Measurements from ENCODE around the genes EDN2, FOXJ3, PPCS and YBX1.

GRCh38 chr1:41360031-41360627, 118.0 kb upstream of the SCMH1 start:
- PRO-cap = no peak

GRCh38 chr1:41362129-41362419, 120.0 kb upstream of the SCMH1 start:
- PRO-cap = no peak

- PRO-cap = no peak
Measured at GRCh38 chr1:41423411-41424104, 60.9 kb downstream of the EDN2 start.

DNA sequence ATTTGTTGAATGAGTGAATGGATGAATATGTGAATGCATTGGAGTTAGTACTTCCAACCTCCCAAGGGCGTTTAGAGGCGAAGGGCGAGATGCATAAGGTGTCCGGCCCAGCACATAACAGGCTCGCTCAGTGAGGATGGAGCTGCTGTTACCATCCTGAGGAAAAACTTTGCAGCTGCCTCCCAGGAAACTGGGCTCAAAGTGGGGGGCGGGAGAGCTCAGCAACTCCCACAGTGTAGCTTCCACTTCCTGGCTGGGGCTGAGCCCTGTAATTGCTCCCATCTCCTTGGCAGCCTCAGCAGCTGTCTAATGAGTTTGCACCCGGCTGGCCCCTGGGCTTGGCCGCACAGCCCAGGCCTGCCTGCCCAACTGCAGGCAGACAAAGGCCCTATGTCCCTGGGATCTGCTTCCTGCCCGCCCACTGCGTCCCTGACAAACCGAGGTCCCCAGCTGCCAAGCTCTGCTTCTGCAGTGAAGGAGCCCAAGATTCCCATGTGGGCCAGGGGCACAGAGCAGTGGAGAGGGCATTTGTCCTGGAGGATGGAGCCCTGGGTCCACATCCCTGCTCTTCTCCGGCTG, 30.1 kb downstream of the EDN2 start:
- PRO-cap = no peak

DNA sequence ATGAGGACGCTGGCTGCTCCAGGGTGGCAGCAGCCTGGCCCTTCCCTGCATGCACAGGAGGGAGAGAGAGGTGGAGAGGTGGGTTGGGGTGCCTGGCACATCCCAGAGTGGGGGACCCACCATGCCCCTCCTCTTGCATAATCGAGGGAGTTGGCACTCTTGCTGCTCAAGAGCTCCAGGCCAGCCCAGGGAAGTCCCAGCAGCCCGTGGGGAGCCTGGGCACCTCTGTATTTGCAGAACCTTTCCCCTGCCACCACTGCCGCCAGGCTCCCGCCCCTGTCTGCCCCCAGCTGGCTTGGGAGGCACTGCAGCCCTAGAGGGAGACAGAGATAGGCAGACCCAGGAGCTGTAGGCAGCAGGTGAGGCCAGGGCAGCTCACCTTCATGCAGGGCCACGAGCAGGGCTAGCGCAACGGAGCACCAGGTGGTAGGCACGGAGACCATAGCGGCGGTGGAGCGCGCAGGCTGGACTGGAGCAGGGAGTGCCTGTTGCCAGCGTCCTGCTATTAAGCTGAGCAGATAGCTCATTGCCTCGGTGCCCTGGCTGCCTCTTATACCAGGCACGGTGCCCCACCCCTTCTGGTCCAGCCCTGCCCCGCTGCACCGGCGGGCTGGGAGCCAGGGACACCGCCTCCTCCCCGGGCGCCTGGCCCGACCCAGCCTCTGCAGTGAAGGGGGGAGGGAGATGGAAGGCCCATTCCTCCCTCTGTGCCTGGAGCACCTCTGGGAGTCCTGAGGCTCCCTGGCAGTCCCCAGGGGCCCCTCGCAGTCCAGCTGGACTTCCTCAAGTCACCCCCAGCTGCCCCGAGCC, at the start of gene EDN2:
TSS of gene EDN2 (minus strand) at position 525 of the 810 bp plus-strand sequence.
- PRO-cap = no peak

DNA sequence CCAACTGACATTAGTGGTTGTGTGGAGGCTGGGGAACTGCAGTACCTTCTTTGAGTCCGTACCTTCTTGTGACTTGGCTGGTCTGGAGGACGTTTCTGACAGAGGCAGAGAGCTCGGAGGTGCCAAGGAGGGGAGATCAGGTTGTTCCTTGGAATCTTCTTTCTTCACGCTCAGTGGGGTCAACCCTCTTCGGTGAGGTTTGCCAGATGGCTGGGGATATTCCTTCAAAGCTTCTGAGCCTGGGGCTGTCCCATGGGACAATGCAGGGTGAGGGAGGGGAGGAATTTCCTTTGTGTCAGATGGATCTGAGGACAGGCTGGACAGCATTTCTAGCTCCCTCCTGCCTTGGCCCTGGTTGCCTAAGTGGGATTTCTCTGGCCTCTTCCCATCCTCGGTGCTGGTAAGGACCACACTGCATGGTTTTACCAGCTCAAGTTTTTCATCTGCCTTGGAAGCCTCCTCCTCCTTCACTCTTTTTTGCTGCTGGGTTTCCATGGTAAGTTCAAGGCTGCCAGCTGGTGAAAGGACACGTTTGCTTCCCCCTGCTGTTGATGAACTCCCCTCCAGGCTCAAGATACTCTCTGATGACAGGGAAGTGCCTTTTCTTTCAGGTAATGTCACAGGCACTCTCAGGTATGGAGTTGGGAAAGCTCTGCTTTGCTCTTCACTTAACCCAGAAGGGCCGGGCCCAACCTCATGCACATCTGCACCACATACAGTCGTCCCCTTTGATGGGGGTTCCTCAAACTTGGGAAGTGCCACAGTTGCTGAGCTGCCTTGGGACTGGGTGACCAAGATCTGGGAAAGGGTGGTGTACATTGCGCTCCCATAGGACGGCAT, 95.7 kb upstream of the EDN2 start:
- PRO-cap = no peak

GRCh38 chr1:41640175-41640446, 155.6 kb upstream of the EDN2 start:
- PRO-cap = no peak

DNA sequence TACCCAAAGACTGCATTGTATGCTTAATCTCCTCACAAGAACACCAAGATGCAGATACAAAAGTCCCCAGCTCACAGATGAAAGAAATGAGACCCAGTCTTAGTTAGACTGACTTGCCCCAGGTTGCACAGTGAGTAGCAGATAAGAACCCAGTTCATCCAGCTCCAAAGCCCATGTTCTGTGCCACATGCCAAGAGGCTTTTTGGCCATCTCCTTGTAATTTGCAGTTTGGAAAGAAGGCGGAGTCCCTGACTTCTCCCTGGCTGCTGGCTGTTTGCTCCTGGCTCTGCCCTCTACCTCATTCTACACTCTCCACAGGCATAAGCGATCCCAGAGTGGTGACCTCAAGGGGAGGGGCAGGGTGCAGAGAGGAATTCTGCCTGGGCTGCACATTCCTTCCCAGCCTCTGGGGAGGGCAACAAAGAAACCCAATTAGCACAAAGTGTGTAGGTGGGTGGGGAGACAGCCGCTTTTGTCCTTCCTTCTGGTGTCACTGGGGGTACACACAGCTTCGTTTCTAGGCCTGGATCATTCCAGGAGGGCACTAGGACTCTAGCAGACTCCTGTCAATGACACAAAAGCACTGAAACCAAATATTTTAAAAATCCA, 95.3 kb downstream of the HIVEP3 start:
- PRO-cap = no peak

DNA sequence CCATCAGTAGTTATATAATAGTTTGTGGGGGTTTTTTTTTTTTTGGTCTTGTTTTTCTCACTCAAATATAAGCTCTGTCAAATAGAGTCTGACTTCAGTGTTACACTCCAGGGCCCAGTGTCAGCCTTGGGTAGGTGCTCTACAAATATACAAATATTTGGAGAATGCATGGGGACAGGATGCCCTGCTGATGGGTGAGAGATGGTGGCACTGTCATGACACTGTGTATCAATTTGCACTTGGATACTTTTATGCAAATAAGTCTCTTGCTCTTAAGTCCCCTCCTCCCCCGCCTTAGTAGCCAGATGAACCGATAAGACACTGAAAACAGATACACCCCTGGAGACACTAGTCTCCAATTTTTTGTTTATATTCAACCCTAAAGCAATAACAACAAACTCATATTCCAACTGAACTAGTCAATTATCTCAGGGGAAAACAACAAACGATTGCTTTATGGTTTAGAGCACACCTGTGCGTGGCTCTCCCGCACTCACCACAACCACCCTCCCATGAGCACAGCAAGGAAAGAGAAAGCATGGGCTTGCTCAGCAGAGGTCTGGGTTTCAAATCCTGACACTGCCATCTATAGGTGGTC, 50.5 kb downstream of the HIVEP3 start:
- PRO-cap = no peak

- PRO-cap = unidirectional peak, plus-strand start at chr1:41881696
Measured at GRCh38 chr1:41881397-41881852, 37.3 kb downstream of the HIVEP3 start.

DNA sequence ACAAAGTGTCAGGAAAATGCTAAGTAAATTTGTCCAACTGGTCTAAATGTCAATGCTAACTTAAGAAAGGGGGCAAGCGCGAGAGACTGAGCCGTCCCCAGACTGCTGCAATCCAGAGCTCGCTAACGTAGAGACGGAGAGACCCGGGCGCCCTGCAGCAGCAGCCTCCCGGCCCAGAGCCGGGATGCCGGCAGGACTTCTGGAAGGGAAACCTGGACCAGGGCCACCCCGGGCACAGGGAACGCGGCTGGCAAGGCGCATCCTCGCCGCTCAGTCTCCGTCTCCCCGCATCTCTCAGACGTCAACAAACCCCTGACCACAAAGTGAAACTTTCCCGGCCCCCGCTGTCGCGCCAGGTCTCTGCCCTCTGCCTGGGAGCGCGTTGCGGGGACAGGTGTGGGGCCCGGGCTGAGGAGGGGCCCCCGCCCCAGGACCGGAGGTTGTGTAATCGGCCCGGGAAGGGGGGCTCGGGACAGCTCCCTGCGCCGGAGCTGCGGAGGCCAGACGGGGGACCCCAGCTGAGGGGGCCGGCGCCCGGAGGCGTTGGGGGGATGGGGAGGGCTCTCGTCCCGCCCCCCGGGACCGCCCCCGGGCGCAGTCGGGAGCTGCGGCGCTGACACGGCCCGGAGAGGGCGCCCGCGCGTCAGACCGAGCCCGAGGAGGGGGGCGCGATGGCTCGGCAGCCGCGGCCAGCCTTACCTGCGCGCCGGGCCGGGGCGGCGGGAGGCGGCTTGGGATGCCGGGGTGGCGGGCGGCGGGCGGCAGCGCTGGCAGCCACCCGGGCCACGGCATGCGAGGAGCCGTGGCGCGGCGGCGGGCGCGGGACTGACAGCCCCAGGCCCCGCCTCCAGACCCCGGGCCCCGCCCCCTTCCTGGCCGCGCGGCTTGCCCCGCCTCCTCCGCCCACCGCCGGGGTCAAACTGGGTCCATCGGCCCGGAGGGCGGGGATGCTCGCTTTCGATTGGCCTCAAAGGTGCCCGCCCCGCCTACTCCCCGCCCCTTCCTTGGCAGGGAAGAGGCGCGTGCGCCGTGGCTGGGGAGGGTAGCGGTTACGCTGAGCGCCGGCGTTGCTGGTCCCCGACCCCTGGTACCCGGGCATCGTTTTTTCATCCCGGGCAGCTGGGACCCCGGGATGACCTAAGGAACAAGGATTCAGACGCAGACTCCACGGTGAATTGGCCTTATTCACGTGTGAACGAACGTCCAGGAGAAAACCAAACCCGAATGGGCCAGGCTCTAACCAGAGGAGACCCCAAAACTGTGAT, 116.8 kb upstream of the HIVEP3 start:
- PRO-cap = bidirectional peak, plus-strand start at position 1,015 of the sequence, minus-strand start at position 827 of the sequence

- PRO-cap = no peak
Measured at GRCh38 chr1:42296273-42297041, 38.6 kb downstream of the FOXJ3 start.

- PRO-cap = bidirectional peak, plus-strand start at chr1:42335423, minus-strand start at chr1:42335232; unidirectional peak, minus-strand start at chr1:42335450
Measured at GRCh38 chr1:42334893-42335750, at the start of gene FOXJ3. Gene FOXJ3 (minus strand): TSS chr1:42335235.

DNA sequence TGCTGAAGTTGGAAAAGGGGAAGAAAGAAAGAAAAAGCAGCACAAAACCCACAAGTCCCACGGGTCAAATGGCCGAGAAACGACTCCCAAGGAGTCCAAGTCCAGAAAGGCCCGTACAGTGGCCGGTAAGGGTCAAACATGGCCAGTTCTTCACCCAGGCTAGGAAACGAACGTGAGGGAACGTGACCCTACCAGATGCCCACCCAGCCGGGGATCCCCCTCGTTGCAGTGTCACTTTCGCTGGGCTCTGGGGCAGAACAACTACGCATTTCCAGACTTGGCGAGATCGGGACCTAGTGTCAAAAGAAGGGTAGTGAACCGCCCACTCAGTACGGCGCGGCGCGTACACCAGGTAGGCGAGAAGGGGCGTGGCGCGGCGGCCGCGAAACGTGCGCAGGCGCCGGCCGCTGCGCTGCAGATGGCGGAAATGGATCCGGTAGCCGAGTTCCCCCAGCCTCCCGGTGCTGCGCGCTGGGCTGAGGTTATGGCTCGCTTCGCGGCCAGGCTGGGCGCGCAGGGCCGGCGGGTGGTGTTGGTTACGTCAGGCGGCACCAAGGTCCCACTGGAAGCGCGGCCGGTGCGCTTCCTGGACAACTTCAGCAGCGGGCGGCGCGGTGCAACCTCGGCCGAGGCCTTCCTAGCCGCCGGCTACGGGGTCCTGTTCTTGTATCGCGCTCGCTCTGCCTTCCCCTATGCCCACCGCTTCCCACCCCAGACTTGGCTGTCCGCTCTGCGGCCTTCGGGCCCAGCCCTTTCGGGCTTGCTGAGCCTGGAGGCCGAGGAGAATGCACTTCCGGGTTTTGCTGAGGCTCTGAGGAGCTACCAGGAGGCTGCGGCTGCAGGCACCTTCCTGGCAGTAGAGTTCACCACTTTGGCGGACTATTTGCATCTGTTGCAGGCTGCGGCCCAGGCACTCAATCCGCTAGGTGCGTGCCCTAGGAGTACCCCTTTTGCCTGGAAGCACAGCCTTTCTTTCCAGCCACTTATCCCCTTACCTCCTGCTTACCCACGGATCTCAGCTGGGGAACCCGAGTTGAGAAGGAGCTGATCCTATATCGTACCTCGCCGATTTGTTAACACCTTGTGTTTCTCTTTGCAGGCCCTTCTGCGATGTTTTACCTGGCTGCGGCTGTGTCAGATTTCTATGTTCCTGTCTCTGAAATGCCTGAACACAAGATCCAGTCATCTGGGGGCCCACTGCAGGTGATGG, at the start of gene PPCS:
TSS of gene PPCS (plus strand) at position 396 of the 1,210 bp plus-strand sequence.
- PRO-cap = bidirectional peak, plus-strand start at position 386 of the sequence, minus-strand start at position 109 of the sequence

DNA sequence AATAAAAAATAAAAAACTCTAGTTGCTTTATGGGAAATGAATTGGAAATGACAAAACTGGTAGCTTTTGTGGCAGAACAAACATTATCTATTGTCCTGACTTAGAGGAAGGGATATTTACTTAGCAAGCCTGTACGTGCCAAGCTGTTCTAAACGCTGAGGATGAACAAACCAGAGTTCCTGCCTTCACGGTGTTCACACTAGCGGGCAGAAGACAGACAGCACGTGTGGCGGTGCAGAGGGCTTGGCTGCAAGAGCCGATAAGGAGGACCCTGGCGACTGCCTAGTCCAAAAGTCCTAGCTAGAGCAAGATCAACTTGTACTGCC, 413 bp upstream of the PPIH start:
- PRO-cap = no peak

DNA sequence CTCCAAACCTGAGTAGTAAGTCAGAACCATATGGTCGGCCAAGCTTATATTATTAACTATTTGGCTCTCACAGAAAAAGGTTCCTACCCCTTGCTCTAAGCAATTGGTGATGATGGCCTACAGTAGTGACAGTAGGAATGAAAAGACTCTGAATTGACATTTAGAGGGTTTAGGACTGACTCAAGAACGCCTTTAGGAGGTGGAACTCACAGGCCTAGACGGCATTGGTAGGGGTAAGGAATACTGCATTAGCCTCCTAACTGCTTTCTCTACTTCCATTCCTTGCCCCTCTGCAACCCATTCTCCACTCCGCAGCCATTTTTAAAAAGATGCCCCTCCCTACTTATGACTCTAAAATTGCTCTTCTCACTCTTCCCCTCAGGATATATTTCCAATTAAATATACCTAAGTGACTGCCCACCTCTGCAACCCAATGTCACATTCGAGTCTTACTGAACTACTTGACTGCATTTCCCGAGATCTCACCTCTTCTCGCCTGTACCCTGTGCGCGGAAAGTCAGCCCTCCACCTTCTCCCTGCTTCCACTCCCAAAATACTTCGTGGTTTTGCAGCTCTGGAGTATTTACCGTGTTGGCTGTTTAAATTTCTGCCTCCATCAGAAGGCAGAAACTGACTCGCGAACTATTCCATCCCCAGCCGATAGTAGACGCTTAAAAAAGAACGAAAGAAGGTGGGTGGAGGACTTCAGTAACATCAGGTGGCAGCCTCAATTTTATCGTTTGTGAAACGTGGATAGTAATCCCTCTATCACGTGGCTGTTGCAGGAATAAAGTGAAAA, 1.2 kb upstream of the YBX1 start:
- PRO-cap = no peak

DNA sequence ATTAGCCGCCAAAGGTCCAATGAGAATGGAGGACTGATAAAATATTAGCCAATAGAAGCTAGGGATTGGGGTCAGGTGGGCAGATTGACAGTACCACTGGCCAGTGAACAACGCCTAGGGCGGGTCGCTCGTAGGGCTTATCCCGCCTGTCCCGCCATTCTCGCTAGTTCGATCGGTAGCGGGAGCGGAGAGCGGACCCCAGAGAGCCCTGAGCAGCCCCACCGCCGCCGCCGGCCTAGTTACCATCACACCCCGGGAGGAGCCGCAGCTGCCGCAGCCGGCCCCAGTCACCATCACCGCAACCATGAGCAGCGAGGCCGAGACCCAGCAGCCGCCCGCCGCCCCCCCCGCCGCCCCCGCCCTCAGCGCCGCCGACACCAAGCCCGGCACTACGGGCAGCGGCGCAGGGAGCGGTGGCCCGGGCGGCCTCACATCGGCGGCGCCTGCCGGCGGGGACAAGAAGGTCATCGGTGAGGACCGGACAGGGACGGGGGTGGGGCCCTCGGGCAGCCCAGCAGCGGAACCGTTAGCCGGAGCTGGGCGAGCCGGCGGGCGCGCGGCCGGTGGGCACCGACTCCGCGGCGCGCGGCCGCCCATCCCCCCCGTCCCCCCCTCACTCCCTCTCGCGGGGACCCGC, at the start of gene YBX1:
TSS of gene YBX1 (plus strand) at position 157 of the 637 bp plus-strand sequence.
- PRO-cap = bidirectional peak, plus-strand start at position 165 of the sequence, minus-strand start outside the sequence

DNA sequence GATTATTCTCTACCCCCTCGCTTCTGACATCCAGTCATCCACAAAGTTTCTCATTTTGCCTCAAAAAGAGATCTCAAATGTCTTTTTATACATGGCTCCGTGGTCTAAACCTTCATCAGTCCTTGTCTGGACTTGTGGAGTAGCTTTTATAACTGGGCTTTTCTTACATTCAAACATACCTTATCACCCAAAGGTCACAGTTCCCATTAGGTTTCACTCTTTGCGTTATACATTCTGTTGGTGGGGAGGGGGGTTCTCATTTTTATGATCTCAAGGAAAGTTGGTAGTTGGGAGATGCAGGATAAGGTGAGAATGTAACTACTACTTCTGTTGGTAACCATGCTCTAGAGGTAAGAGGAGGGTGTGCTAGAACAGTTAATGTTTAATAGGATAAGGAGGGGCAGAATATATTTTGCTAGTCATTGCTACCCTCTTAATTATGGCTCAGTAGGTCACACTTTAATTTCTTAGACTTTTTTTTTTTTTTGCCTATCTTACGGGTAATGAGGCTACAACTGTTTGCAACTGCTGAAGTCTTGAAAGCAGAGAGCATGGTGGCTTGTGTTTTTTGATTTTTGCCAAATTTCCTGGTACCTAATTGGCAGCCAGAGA, 10.7 kb downstream of the YBX1 start:
- PRO-cap = no peak

DNA sequence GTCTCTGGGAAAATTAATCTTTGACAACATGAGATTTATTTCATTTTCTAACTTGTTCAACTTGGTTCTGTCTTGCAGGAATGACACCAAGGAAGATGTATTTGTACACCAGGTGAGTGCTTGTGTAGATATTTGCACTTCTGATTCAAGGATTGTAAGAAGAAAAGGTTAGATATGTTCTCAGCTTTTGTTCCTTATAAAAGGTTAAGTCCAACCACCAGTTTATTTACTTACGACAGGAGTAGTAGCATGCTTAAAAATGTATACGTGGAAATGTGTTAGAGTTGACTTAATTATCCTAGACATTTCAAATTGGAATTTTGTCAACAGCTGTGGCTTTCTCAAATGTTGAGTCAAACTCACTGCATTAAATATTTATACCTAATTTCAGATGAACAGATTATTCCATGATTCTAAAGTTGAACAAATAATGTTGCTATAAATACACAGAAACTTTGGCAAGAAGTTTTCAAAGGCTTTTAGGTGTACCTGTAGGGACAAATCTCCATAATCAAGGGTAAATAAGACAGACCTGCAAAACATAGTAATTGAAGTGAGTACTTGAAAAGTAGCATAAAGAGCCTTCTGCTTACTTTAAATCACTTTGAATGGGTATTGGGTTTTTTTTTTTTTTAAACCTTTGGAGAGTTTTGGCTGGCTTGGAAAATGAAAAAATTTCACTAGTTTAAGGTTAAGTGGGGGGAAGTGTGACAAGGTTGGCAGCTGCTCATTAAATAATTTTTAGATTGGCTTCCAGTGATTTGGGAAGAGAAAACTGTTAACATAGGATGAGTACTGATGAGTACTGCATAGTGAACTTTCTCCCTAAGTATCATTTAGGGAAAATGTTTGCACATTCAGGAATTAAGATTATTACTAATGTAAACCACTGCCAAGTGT, 11.4 kb downstream of the YBX1 start:
- PRO-cap = no peak

DNA sequence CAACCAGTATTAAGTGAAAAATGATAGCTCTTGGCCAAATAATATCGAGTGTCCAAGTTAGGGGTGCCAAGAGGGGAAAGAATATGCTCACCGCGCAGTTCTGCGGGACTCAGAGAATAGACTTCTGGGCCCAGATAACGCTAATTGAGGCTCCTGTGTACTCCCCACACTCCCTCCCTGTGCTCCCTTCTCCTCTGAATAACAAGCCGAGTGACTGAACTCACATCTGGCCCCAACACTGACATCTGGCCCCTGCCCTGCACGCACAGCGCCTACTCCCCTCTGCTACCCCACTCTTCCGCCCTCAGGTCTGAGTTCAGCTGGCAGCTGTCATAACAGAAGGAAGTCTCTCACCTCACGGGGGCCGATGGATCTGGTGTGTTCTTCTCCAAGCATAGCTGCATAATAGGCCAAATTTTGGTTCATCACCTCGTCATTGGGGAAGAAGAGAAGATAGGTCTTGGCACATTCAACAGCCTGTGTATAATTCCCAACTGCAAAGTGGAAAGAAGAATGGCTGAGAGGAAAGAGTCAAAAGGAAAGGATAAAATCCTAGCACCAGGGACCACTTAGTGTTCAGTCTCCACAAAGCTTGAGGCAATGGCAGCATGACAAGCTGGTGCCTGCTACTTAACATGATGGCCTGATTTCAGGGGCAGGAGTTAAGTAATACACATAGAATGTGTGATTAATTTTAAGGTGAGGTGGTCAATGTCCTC, 9.2 kb downstream of the P3H1 start:
- PRO-cap = no peak